Endometrial microvascular endothelial cells (primary cell): ENCODE measurements around the gene WARS1.

GRCh38 chr14:99186831-99187469 lies 85.0 kb downstream of the BCL11B start:
- RAMPAGE, long total RNA, result no peak

- RAMPAGE, long total RNA, result no peak
Measured at GRCh38 chr14:99238089-99238598, 33.9 kb downstream of the BCL11B start.

DNA sequence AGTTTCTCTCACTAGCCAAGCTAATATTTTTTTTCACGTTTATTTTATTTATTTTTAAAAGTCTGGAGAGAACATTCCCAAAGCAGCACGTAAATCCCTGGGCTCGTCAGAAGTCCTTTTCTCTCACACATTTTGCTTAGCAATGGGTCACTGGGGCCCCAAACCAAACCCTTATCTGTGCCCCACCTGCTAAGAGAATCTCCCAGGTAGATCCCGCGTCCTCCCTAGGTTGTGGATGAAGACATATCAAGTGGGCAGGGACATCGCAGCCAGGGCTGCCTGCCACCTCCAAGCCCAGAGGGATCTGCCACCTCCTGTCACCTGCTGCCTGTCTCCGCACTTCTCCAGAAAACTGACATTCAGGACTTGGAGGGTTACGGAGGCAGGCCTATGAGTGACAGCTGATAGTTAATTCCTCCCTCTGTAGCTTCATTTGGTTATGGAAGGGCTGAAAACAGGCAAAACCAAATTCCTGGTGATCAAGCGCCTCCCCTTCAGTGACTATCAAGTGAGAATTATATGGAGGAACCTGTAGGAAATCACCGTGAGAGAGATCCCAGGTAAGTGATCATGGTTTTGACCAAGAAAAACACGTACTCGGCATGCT lies 19.5 kb downstream of the BCL11B start:
- RAMPAGE, long total RNA, result no peak

GRCh38 chr14:99253158-99253790 lies 18.7 kb downstream of the BCL11B start:
- RAMPAGE, long total RNA, result no peak

DNA sequence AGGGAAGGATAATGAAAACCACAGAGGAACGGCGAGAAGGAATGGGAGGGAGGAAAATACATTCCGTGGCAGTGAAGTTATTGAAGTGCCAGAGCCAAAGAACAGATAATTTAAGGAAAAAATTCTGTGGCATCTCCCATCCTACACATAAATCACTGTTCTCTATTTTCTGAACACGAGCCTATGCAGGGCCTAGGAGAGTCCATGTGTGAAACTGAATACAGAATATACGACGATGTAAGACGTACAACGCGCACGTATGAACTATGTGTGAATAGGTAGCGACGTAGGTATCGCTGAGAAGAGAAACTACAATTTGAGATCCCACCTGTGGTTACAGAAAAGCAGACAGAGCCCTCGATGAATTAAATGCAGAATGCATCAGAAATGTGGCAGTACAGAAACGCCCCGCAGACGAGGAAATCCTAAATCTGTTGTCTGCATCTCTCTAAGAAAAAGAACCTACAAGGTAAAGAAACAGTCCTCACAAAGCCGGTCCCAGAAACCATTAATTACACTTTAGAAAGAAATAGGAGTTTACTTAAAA lies 12.7 kb downstream of the BCL11B start:
- RAMPAGE, long total RNA, result no peak

DNA sequence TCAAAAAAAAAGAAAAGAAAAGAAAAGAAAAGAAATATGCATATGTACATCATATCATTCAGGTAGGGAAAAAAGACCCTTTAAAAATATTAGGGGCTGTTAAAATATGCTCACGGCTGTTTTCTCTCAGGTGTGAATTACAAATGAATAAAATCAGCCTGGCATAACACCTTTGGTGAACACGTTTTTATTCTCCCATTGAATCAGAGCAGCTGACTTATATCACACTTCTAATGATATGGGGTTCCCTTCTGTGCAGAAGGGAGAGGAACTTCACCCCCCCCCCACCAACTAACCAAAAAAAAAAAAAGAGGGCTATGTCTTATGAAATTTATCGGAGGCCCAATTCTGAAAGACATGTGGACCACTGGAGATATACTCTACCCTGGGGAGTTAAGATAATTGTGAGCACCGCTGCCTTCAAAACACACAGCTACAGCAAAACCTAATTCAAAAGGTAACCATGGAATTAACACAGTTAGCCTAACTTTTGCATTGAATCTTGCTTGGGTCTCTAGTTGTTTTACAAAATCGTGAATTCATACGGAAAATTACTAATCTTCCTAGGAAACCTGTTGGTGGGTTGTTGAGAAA lies 4.6 kb downstream of the BCL11B start:
- RAMPAGE, long total RNA, result no peak

- RAMPAGE, long total RNA, result no peak
Measured at GRCh38 chr14:99529659-99530593, 48.7 kb downstream of the CCNK start.

DNA sequence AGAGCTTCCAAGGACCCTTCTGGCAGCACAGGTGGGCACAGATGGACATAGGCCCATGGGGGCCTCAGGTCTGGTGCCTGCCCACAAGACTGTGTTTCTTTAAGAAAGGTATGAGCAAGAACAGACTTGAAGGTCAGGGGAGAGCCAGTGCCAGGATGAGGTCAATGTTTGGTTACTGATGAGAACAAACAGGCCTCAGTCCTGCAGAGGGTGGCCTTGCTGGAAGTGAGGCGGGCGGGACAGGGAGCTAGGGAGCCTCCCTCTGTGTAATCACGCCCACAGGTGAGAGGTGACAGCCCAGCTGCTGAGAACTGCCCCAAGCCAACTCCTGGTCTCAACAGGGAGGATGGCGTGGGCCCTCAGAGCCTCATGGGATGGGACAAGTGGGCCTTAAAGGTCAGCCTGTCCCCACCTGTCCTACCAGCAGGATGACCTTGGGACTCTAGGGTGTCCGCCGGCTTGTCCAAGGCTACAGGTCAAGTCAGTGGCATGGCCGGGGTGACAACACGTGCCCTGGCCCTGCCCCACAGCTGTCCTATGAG lies 49.0 kb downstream of the CCDC85C start:
- RAMPAGE, long total RNA, result no peak

DNA sequence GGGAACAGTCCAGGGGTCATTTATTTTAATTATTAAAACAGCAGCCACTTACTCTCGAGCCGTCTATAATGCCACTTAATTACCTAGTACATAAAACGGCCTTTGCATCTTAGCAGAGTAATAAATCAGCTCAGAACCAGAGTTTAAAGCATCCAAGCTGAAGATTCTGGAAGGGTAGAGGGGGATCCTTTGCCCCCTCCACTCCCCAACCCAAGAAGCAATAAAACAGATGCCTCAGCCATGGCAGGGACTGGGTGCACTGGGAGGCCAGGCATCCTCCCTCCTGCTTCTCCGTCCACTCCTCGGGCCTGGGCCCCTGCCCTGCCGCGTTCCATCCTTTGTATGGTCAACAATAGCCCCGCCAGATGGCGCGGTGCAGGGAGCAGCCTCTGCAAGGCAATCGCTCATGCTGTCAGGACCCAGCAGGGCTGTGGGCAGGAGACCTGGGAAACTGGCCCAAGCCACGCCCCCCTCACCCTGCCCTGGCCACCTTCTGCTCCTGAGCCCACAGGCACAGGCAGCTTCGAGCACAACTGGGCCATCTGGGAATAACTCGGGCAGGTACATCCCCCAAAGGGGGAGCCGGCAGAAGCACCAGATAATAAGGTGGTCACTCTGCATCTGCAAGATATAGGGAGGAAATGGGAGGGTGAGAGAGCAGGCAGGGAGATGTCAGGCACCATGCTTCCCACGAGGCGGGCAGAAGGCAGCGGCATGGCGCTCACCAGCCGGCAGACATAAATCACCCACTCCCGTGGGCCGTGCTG lies 40.9 kb downstream of the CCDC85C start:
- RAMPAGE, long total RNA, result no peak

- RAMPAGE, long total RNA, result no peak
Measured at GRCh38 chr14:99740259-99740731, 52.9 kb upstream of the EML1 start.

GRCh38 chr14:99946904-99947449 lies 118.2 kb upstream of the EVL start:
- RAMPAGE, long total RNA, result no peak

DNA sequence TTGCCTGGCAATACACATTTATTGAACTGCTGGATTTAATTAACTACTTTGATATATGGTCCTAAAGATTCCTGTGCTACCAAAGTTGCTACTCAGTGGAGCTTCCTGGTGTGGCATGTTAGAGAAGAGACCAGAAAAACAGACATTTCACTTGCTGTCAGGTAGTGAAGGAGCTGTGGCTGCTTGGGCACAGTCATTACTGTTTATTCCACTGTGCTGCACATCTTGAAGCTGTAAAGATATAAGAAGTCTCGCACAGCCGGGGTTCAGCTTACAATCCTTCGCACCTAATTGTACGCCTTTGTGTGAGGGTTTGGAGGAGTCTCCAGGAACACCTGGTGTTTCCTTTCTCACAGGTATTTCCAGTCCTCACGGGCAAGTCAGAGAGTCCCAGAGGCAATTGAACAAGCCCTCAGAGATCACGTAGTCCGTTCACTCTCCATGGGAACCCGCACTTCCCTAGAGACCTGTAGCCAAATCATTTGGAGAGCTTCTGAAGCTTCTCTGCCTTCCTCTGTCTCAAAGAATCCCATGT lies 4.0 kb downstream of the EVL start:
- RAMPAGE, long total RNA, result no peak

- RAMPAGE, long total RNA, result no peak
Measured at GRCh38 chr14:100070083-100070693, 5.0 kb downstream of the EVL start.

DNA sequence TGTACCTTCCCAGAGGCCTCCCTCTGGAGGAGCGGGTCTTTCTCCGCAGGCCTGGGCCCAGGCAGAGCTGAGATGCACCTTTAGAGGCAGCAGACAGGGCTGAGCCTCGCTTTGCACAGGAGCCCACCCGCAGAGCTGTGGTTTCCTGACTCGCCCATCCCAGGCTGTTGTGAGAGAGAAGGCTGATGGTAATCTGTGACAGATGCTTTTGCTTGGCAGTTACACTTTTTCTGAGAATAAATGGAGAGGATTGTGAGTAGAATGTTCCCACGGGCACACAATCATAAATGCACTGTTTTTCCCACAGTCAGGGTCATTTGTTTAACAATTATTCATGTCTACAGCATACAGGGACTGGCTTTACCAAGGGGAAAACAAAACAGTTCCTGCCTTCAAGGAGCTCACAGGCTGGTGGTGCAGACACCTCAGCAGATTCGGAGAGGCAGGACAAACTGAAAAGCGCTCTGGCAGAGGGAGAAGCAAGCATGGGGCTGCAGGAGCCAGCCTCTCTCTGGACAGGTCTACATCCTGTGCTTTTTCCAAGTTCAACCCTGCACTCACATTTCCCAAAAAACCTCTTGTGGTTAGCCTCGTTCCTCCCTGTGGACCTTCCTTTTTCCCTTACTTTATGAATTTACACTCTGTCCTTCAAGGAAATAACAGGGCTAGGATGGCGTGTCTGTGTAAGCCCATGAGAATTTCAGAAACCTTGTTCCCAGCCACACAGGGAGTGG lies 14.0 kb downstream of the EVL start:
- RAMPAGE, long total RNA, result no peak

DNA sequence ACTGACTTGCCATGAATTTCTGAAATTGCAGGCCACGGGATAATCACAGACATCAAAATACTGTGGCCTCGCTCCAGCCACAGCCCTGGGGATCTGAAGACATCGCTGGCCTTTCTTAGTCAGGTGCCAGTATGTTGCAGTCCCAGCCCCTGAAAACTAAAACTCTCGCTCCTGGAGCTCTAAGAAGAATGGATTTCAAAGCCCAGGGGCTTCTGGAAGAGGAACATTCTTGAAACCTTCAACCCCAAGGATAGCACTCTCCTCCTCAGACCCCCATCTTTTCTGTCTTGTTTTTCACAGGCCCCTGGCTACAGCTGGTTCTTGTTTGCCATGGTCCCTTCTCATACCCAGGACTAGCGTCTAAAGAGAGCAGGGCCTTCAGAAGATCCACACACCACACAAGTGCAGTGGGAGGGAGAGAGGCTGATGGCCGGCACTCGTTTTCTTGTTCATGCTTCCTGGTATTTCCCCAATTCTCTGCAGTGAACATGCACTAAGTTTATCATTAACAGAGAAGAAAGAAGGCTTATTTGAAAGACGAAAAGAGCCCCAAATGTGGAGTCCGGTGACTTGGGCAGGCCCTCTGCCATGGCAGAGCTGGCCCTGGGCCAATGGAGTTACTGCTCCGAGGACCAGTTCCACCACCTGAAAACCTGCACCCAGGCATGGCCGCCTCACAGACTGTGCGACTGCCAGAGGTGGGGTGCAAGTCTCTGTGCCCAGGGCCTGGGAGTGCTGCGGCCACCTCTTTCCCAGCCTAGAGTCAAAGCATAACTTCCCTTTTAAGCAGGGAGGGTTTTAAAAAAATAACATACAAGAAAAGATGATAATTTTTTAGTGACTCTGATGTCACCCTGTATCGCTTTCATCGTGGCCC lies 25.0 kb downstream of the DEGS2 start:
- RAMPAGE, long total RNA, result no peak

DNA sequence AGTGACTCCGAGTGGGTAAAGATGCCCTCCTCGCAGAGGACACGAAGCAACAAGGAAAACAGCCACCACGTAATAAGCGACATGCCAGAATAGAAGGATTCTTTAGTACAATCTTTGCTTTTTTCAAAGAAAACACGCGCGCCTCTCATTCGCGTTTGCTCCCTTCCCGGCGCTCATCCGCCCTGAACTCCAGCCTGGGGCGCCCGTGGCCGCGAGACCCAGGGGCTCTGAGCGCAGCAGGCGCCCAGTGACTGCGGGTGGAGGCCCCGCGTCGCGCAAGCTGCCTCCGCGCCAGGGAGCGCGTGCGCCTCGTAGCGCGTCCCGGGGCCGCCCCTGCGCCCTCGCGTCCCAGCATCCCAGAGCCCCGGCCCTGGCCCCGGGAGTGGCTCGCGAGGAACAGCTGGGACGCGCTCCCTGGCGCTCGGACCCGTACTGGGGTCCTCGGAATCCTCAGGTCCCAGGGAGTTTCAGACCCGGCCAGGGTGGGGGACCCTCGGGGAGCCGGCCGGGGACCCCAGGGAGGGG lies 535 bp downstream of the DEGS2 start:
- RAMPAGE, long total RNA, result no peak

DNA sequence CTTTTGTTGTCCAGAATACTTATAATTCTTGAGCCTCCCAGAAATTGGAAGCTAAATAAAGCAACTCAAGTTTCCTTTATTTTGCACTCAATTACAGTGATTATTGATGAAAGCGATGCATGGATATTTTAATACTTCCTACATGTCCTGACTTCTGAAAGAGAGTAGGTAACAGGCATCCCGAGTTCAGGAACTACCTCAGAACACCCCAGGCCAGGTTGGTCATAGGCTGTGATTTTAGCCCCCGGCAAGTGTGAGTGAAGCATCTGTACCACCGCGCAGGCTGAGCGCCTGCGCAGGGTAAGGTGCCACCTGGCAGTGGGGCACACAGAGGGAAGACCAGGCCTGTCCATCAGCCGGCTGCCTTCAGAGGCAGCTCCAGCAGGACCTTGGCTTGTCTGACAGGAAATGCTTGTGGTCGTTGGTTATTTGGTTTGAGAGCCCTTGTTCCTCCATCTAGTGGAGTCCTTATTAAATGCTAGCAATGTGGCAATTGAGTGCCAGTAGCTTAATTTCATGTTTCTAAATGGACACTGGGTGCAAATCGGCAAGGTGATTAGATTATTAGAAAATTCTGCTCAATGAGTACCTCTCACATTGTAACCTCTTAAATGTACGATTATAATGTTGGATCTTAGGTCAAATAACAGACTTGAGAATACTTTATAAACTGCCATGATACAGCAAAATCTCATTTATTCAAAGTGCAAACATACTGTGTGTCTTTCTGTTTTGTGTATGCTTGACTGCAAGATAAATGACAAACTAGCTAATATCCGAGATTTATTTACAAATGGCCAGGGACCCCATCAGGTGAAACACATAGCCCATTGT lies 27.5 kb downstream of the SLC25A29 start:
- RAMPAGE, long total RNA, result no peak

- RAMPAGE, long total RNA, result no peak
Measured at GRCh38 chr14:100309137-100309673, 3.0 kb upstream of the SLC25A29 start.

DNA sequence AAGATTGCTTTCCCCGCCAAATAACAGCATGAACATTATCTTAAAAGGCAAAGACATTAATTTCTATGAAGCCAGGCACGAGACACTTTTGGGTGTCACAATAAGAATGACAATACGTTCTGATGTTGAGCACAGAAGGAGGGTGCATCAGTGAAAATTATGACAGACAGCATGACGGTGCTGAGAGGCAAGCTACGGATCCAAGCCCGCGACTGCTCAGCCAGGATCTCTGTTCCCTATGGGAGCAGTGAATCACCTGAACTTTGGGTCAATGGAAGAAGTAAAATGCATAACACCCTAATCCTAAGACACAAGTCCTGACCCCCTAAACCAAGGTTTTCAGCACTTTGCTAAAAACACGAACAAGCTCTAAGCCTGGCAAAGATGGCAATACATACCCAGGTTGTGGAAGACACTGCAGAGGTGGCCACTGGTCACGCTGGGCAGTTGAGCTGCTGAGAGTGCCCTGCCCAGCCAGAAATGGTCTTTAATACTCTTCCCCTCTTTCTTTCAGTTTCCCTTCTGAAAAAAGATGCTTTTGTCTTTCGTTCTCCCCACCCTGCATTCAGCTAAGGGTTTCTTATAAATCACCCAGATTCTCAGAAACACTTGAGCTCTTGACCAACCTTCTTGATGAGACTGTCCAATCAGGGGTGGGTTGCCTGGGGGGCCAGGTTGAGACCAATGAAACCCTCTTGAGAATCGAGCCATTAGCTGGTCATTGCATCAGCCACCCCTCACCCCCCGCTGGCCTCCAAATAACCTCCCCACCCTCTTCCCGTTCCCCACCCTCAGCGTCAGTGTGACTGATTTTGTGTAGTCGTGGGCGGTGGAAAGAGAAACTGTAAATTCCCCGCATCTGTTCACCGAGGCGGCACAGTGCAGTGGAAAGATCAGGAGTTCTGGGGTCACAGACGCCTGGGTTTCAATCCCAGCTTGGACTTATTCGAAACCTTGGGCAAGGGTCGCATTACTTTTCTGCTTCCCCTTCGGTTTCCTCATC lies at the start of gene WARS1:
Gene WARS1 (minus strand): TSS at position 463 of the 1,003 bp plus-strand sequence.
- RAMPAGE, long total RNA, result start-site peak on the minus strand centred at position 608 of the sequence, 284 bp wide, 1,460 and 2,034 reads in 2 replicates

DNA sequence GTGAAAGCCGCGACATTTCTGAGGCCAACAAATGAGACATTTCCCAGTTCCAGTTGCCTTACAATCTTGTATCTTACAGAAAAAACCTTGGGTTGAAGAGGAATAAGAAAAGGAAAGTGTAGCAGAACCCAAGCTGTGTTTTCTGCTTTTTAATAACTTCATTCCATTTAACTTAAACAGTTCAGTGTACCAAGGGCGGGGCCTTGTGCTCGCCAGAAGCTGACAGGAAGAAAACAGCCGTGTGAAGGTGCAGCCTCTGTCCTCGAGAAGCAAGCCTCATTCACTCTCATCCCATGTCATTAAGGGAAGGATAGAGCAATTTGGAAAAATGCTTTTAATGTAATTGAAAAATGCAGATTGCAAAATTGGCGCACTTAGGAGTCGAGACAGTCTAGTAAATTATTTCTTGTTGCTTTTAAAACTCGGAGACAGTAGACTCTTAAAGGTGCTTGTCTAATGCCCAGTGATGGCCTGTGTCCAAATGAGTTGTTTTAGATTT lies 12.4 kb downstream of the WDR25 start:
- RAMPAGE, long total RNA, result no peak